ENCODE measurements around the genes MTX2 and RBM45.

- RRBS = no CpG with 5 or more reads among the region's 4 CpGs
These were observed 144.7 kb downstream of the LNPK start for GRCh38 chr2:175857420-175857717.

DNA sequence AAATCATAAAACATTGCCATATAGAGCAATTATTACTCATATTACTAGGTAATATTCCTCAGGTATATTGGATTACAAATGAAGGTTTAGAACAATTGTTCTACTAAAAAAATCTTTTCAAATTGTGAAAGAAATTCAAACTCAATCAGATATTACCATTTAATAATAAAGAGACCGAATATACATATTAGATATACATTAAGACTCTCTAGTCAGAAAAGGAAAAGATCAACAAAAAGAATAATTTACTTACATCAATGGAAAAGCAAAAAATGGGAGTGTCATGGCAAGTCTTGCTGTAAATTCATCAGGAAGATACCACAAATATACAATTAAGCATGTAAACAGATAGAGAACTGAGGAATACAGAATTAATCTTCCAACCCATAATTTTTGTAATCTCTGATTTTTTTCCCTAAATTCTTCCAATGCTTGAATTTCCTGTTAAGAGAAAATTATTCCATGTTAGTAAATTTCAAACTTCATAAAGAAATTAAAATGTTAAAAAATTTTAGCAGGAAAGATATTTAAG, 10.0 kb downstream of the LNPK start:
- RRBS = no CpG with 5 or more reads among the region's 1 CpG

DNA sequence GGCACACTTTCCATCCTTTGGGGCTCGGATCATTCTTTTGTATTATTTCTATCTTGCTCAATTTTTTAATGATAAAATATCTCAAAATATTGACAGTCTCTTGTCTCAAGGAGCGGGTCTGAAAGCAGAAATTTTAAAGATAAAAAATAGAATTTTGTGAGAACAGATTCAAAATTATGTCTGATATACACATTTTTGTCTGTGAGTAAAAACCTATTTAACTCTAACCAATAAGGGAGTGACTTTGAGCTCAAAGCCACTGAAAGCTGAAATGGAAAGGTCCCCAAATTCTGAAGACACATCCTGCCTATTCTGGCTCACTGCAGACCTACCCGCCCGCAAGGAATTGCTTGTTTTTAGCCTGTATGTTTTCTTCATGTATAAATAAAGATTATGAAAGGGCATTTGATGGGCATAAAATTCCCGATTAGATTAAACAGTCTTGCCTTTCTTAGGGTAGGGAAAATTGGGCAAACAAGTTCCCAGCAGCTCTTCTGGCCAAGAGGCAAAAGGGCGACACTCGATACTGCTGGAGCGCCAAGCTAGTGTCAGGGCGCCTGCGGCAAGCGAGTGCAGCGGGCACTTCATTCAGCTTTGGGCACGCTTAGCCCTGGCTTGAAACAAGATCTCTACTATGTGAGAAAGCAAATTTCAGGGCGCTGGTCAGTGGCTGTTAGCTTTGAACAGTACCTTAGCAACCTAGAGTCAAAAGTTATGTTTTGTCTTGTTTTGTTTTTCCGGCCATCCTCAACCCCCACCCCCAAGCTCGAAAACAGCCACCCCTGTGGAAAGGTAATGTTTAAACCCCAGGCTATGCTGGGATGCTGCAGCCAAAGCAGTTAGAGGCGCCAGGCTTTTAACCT, 2.7 kb upstream of the HOXD10 start:
- RRBS = no CpG with 5 or more reads among the region's 17 CpGs

- RRBS = 9% methylated on average over 10 of the region's 48 CpGs
These were observed 10.9 kb upstream of the HOXD4 start for GRCh38 chr2:176140381-176141016.

DNA sequence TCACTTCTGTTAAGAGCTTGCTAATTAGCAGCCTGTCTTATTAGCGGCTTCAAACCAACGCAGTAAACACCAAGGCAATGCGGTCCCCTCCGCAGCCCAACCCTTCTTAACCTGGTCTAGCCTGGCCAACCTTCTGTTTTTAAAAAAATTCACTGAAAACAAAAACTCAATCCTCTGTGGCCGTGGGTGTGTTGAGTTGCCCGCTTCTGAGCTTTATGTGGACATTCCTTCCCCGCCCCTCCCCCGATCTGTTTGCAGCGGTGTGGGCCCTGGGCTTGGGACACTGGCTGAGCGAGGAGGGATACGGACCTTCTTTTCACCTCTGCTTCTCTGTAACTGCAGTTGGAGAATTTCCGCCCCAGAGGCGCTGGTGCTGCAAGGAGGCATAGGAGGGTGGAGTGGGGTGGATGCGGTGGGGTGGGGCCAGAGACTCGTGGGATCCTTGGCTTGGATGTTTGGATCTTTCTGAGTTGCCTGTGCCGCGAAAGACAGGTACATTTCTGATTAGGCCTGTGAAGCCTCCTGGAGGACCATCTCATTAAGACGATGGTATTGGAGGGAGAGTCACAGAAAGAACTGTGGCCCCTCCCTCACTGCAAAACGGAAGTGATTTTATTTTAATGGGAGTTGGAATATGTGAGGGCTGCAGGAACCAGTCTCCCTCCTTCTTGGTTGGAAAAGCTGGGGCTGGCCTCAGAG, 3.2 kb upstream of the HOXD4 start:
- RRBS = no CpG with 5 or more reads among the region's 19 CpGs

GRCh38 chr2:176148688-176149260, 2.6 kb upstream of the HOXD4 start:
- RRBS = no CpG with 5 or more reads among the region's 11 CpGs

GRCh38 chr2:176149983-176150776, 1.2 kb upstream of the HOXD4 start:
- RRBS = no CpG with 5 or more reads among the region's 22 CpGs

DNA sequence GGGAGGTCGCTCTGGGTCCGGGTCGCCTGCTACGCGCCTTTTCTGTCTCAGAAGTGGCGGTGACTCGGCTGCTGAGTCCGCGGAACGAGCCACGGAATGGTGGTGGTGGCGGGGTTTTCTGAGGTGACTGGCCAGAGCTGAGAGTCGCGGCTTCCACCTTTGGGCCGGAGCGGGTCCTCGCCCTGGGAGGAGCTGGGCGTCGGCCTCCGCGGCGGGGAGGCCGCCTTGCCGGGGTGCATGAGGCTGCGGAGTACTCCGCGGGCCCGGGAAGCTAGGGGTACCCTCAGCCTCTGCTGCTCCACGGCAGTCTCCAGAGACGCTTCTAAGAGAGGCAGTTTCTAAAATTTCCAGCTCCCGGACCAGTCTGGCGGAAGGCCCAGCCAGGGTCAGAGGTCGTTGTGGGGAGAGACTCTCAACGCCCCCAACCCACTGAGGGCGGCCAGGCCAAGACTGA, 2.9 kb downstream of the HOXD3 start:
- RRBS = 9% methylated on average over 21 of the region's 35 CpGs

GRCh38 chr2:176171119-176172118, 14.3 kb downstream of the HOXD3 start:
- RRBS = 12% methylated on average over 30 of the region's 65 CpGs

DNA sequence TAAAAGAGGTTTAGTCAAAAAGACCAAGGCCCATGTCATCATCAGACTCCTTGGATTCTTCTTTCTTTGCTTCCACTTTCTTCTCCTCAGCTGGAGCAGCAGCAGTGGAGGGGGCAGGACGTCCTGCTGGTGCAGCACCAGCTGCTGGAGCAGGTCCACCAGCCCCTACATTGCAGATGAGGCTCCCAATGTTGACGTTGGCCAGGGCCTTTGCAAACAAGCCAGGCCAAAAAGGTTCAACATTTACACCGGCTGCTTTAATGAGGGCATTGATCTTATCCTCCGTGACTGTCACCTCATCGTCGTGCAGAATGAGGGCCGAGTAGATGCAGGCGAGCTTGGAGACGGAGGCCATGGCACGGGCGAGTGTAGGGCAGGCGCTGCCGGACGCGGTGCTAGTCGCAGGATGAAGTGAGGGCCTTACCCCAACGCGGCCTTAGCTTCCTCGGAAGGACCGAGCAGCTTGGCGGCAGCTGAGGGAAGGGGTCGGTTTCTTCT, 12.5 kb downstream of the HOXD1 start:
- RRBS = no CpG with 5 or more reads among the region's 22 CpGs

DNA sequence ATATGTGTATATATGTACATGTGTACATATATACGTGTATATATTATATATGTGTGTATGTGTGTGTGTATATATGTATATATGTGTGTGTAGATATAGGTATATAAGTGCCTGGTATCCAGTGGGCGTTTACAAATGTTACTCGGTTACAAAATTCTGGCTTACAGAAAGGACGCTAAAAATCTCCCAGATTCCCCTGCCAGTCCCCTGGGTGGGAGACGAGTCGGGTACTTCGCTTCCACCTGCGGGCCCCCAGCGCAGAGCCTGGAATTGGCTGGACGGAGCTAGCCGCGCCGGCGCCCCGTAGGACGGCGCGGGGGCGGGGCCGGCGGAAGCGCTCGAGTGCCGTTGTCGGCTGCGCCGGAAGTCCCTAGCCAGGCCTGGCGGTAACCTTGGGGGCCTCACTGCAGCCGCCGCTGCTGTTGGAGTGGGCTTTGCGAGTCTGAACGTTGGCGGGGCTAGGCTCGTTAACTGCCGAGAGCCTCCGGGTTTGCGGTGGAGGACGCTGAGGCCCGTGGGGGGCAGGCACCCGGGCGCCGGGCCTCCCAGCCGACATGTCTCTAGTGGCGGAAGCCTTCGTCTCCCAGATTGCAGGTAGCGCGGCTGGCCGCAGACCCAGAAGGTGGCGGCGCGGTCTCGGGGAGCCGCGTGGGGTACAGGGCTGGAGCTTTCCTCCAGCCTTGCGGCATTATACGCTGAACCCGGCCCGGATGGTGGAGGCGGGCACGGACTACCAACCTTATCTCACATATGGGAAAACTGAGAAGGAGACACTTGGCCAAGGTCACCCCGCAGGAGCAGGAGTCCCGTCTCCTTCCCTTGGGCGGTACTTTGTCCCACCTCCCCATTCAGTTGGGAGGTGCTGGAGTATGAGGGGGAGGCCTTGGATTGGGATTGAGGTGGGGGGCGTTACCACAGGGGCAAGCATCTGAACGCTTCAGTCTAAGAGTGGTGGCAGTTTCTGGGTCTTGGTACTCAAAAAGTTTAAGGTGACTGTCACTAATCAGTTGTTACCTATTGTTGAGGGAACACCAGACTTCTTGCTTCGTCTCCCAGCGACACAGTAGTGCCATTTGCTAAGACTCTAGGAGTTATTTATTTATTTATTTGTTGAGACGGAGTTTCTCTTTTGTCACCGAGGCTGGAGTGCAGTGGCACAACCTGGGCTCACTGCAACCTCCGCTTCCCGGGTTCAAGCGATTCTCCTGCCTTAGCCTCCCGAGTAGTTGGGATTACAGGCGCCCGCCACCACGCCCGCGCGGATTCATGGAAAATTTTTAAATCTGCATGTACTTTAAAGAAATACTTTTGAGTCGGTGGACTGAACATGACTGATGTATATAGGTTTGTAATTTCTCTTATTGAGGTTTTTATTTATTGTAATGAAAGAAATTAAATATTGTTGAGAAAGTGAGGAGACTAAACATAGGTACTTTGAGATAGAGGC, at the start of gene MTX2:
Gene MTX2, plus strand, starts transcription at position 367 of the 1,447 bp plus-strand sequence.
- RRBS = 1% methylated on average over 17 of the region's 80 CpGs

- RRBS = no CpG with 5 or more reads among the region's 5 CpGs
These were observed 249.6 kb downstream of the MTX2 start for GRCh38 chr2:176518724-176519311.

- RRBS = no CpG with 5 or more reads among the region's 3 CpGs
These were observed 293.3 kb downstream of the MTX2 start for GRCh38 chr2:176562478-176563038.

DNA sequence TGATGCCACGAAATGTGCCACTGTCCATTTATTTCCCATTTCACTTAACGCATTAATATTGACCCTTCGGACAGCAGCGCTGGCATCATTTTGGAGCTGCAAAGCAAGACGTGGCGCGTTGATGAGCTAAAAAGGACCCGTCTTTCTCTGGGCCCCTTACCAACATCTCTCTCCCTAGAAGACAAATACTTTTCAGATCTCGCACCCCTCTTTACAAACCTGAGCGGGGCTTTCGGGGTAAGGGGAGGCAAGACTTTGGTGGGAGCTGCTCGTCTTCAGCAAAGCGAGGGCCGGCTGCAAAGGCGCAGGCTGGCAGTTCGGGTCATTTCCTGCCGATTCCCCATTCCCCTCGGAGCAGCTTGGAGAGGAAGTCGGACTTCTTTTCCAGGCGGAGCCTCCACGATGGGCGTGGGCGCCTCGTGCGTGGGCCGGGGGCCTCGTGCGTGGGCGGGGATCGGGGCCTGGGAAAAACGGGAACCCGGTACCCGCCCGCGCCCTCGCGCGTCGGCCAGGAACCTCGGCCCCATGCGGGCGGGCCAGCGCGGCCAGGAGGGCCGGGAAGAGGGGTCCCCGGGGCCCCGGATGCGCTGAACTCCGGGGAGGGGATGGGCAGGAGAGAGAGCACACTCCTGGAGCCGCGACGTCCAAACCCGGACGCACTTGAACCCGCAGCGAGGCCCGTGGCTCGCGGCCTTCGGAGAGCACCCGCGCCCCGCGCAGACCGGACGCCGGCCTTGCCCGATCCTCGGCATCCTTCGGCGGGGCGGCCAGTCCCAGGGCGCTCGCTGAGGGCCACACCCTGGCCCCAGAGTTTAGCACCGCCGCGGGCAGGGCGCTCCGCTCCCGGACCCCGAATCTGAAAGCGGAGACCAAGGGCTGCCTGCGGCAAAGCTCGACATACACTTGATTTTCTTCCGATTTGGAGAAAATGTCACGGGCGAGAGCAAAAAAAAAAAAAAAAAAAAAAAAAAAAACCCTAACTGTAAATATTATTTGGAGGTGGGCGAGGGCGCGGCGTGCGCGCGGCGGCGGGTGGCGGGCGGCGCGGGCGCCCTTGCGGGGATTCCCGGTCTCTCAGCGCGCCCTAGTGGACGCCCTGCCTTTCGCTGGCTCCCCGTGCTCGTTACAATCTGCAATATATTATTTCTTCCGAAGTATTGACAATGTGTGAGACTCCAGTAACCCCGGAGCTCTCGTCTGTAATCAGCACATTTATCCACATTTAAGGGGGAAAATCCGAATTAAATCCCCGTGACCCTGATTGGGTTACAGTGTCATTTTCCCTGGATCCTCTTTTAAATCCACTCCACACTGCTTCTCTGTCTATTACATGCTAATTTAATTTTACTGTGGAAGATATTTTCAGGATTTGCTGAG, 368.5 kb downstream of the MTX2 start:
- RRBS = 2% methylated on average over 48 of the region's 114 CpGs

DNA sequence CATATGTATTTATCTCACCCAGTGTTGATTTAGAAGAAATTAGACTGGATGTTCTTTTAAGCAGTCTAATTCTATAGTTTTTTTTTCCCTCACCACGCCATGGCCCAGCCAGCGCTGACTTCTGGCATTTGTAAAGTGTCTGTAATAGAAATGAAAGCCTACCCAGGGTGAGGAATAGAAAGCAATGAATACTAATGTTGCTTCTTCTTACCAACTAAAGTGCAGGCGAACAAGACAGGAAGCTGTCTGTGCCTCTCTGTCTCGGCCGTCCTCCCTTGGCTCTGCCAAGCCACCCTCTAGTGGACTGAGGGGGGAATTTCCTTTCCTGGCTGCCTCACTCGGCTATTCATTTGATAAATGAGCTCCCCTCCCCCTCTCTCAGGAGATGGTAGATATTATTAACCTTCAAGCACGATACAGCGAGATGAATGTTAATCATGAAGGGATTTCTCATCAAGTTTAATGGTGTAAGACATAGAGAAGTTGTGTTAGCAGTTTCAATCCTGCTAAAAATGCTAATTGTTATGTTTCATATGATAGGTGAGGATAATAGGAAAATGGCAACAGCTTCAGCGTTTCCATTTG, 384.6 kb downstream of the MTX2 start:
- RRBS = no CpG with 5 or more reads among the region's 9 CpGs

- RRBS = no CpG with 5 or more reads among the region's 7 CpGs
These were observed 60.2 kb upstream of the AGPS start for GRCh38 chr2:177332250-177332898.

DNA sequence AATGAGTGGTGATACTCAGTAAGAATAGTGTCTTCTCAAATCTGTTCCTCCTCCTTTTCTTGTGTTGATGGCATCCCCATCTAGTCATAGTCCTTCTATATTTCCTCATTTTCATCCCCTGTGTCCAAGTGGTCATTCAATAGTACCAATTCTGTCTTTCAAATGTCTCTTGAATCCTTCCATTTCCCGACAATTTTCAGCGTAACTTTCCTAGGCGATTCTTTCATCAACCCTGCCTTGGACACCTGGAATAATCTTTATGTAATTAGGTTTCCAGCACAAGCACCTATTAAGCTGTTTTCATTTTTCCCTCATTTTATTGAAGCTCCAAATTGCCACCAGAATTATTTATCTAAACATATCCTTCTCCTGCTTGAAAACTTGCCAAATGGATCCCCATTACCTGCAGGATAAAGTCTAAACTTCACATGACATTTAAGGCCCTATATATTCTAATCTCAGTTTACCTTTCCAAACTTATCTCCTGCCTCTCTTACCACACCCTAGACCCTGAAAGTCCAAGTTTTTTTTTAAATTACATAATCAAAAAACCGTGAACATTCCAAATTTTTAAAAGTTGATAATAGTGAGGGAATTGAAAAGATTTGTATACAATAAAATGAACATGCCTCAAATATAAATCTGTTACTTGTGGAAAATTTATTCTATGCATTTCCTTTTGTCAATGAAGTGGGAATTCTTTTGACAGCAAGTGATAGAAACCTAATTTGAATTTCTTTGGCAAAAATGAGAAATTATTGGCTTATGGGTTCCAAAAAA, 50.4 kb upstream of the AGPS start:
- RRBS = no CpG with 5 or more reads among the region's 4 CpGs

GRCh38 chr2:177352483-177353107, 40.0 kb upstream of the AGPS start:
- RRBS = no CpG with 5 or more reads among the region's 3 CpGs

GRCh38 chr2:178111976-178112980, at the start of gene RBM45:
Gene RBM45, plus strand, starts transcription at chr2:178112437.
- RRBS = 2% methylated on average over 18 of the region's 50 CpGs

GRCh38 chr2:178191251-178191767, 3.0 kb upstream of the OSBPL6 start:
- RRBS = no CpG with 5 or more reads among the region's 6 CpGs

All from mononuclear cell (primary cell).